ENCODE results near the genes TMX3, NETO1, CYB5A and CNDP2.

GRCh38 chr18:68714182-68715482 lies at the start of gene TMX3:
Gene TMX3, minus strand, starts transcription at chr18:68715108.
- PRO-cap, result bidirectional peak, plus-strand start at chr18:68715060, minus-strand start at chr18:68715062
- RAMPAGE, long total RNA, 4 experiments, result start-site peak on the minus strand in 4 of 4 experiments, at chr18:68714989-68715121 at its widest, 17 to 253 reads per replicate

DNA sequence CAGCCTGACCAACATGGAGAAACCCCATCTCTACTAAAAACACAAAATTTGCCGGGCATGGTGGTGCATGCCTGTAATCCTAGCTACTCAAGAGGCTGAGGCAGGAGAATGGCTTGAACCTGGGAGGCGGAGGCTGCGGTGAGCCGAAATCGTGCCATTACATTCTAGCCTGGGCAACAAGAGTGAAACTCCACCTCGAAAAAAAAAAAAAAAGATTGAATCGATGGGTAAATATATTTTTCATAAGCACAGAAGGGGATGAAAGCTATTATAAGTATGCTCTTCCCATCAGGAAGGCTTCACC lies 28.9 kb upstream of the CCDC102B start:
- PRO-cap, result unidirectional peak, minus-strand start at position 214 of the sequence
- RAMPAGE, long total RNA, 4 experiments, result no peak in any of the 4 experiments

GRCh38 chr18:68836711-68837193 lies 38.9 kb downstream of the CCDC102B start:
- PRO-cap, result no peak
- RAMPAGE, long total RNA, 4 experiments, result no peak in any of the 4 experiments

DNA sequence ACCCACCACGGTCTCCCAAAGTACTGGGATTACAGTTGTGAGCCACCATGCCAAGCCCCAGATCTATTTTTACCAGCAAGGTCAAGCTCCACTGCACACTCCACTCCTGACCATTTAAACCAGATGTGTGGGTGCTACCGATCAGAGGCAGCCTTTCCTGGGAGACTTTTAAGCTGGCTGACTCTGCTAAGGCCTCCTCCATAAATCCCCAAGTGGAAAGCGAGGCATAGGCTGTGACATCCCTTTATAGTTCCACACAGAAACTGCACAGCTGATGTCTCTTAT lies 67.6 kb upstream of the CD226 start:
- PRO-cap, result no peak
- RAMPAGE, long total RNA, 4 experiments, result no peak in any of the 4 experiments

DNA sequence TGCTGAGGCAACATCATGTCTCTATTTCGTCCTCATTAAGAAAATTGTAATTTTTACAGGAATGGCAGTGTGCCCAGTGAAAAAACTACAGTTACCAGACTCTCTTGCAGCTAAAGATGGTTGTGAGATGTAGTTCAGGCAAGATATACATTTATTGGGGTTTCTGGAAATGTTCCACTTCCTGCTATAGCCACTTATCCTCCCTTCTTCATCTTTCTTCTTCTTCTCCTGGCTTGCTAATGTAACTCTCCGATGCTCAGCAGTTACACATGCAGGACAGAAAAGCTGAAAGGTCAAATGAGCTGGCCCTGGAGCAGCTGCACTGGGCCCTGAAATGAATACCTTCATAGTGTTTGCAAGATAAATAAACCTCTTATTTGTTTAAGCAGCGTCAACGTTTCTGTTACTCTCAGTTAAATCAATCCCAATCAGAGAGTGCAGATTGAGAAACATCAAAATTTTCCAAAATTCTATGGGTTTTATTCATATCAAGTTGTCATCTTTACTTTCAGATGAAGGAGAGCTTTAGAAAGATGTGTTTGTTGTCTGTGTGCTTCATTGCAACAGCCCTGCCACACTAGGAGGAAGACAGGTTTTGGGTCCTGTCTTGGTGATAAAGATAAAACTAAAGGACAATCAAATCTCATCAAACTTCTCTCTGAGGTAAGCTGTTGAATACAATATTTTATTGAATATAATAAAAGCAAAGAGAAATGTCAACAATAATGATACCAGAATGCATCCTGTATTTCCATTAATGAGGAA lies 46.2 kb downstream of the SOCS6 start:
- PRO-cap, result no peak
- RAMPAGE, long total RNA, 4 experiments, result no peak in any of the 4 experiments

GRCh38 chr18:70641226-70641682 lies 352.4 kb downstream of the SOCS6 start:
- PRO-cap, result no peak
- RAMPAGE, long total RNA, 4 experiments, result no peak in any of the 4 experiments

GRCh38 chr18:72013308-72013507 lies 530.9 kb downstream of the CBLN2 start:
- PRO-cap, result no peak
- RAMPAGE, long total RNA, 4 experiments, result no peak in any of the 4 experiments

DNA sequence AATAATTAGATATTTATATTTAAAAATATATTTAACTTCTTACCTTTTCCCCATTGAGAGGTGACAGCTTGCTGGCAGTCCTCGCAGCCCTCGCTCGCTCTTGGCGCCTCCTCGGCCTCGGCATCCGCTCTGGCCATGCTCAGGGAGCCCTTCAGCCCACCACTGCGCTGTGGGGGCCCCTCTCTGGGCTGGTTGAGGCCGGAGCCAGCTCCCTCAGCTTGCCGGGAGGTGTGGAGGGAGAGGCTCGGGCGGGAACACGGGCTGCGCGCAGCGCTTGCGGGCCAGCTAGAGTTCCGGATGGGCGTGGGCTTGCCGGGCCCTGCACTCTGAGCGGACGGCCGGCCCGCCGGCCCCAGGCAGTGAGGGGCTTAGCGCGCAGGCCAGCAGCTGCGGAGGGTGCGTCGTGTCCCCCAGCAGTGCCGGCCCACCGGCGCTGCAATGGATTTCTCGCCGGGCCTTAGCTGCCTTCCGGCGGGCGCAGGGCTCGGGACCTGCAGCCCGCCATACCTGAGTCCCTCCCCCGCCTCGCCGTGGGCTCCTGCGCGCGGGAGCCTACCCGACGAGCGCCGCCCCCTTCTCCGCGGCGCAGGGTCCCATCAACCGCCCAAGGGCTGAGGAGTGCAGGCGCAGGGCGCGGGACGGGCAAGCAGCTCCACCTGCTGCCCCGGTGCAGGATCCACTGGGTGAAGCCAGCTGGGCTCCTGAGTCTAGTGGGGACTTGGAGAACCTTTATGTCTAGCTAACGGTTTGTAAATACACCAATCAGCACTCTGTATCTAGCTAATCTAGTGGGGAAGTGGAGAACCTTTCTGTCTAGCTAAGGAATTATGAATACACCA lies 335.0 kb downstream of the CBLN2 start:
- PRO-cap, result no peak
- RAMPAGE, long total RNA, 4 experiments, result no peak in any of the 4 experiments

- PRO-cap, result no peak
- RAMPAGE, long total RNA, 4 experiments, result no peak in any of the 4 experiments
Measured at GRCh38 chr18:72867669-72868475, at the start of gene NETO1. Gene NETO1, minus strand, starts transcription at chr18:72867987.

- PRO-cap, result no peak
- RAMPAGE, long total RNA, 4 experiments, result no peak in any of the 4 experiments
Measured at GRCh38 chr18:72910018-72910400, 42.2 kb upstream of the NETO1 start.

- PRO-cap, result no peak
- RAMPAGE, long total RNA, 4 experiments, result no peak in any of the 4 experiments
Measured at GRCh38 chr18:74172662-74173256, 24.4 kb downstream of the TIMM21 start.

DNA sequence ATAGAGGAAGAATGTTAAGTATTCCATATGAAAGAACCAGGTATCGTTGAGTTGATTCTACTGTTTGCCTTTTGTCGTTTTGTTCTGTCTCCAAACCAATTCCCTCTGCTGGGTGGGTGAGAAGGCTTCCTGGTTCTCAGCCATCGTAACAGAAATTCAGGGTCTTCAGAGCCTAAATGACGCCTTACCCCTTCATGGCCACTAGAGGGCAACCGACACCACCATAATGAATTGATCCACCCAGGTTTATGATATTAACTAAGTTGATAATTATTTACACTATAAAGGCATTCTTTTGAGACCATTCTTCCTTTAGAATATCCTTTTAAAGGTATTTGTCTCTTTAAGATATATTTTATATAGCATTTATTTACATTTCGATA lies 48.0 kb downstream of the TIMM21 start:
- PRO-cap, result no peak
- RAMPAGE, long total RNA, 4 experiments, result no peak in any of the 4 experiments

DNA sequence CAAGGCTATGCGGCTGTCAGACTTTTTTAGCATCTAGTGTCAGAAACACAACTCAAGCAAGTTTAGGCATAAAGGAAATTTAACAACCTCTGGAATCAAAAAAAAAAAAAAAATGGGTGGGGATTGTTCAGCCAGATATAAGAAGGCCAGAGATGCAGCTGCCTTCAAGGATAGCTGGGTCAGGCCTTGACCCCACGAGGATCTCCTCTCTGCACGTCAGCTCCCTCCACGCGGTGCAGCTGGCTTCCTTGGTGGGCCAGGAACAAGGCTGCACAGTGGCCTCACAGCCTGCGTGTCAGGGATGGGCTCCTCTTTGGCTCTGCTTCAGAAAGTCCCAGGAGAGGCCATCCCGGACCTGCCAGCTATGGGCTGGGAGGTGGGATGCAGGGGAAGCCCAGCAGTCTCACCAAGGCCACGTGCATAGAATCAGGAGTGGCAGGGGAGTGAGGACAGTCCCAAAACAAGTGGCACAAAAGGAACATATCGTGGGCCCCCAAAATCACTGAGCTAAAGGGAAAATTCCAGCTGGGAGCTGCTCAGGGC lies 55.5 kb downstream of the TIMM21 start:
- PRO-cap, result no peak
- RAMPAGE, long total RNA, 4 experiments, result no peak in any of the 4 experiments

DNA sequence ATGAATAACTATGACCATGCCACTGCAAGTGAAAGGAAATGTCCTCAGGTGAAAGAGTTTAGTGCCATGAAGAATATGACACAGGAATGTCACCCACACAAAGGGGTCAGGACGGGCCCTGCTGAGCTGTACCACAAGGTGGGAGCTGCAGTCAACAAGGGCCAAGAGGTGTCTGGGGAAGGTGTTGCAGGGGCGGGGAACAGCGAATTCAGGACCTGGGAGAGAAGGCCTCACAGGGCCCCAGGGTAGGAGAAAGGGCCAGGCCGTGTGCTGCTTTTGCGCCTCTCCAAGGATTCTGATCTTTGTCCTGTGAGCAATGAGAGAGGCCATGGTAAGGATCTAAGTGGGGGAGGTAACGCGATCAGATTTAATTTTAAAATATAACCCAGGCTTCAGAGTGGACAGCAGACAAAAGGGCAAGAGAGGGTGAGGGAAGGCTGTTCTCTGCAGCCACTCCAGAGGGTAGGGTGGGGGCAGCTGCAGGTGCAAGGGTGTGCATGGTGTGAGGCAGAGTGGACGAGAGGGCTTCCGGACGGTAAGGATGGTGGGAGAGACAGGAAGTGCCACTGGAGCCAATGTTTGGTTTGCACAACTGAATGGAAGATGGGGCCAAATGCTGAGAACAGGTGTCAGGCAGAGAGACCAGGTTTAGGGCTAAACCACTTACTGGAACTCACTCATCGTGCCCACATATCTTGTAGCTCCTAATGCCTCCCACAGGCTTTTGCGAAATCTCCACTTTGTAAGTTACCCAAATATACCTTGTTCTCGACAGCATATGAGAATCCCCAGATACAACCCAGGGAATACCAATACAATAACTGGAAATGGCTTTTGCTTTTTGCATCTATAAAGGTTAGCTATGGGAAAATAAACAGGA lies 23.4 kb downstream of the CYB5A start:
- PRO-cap, result no peak
- RAMPAGE, long total RNA, 4 experiments, result no peak in any of the 4 experiments

DNA sequence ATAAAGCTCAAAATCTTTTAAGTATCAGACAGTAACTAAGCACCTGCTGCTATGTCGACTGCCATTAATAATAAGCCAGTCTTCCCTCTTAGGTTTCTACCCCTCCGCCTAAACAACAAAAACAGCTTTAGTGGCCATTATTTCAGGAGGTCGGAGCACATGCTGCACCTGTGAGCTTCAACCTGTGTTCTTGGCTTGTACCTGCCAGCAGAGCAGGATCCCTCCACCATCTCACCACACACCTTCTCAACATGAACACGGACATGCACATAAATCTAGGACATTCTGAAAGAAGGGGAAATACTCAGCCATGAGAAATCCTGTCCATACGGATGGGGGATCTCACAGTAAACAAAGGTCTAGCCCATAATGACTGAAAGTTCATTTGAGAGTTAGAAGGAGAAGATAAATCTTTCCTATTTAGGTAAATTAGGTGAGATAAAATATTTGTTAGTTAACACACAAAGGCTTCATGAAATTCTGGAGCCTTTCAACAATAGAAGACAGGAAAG lies 3.7 kb downstream of the CYB5A start:
- PRO-cap, result no peak
- RAMPAGE, long total RNA, 4 experiments, result no peak in any of the 4 experiments

DNA sequence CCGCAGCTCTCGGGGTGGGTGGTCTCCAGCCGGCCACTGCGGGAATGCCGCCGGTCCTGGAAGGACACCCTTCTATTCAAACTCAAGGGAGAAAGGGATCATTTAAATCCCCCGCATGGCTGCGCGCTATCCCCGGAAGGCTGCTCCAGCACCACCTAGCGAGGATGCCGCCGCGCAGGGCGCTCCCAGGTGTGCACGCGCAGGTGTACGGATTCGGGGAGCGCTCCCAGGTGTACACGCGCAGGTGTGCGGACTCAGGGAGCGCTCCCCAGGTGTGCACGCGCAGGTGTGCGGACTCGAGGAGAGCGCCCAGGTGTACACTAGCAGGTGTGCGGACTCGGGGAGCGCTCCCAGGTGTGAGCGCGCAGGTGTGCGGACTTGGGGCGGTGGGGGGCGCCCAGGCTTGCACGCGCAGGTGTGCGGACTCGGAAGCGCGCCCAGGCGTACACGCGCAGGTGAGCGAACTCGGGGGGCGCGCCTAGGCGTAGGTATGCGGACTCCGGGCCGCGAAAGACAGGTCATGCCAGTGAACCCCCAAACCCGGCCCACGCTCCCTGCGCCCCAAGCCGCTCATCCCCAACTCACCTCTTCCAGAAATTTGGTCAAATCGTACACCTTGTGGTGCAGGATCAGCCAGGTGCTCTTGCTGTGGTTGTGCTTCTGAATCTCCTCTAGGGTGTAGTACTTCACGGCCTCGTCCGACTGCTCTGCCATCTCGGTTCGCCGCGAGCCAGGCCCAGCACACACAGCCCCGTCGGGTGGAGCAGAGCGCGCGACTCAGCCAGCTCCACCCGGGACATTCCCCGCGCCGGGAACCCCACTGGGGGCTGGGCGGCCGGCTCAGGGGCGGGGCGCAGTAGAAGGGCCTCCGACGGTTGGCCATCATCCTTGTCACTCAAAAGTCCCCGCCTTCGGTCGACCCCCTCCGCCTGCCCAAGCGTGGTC lies at the start of gene CYB5A:
Gene CYB5A (minus strand): TSS at position 802 of the 945 bp plus-strand sequence.
- PRO-cap, result bidirectional peak, plus-strand start outside the sequence, minus-strand start at position 779 of the sequence
- RAMPAGE, long total RNA, 4 experiments, result start-site peak on the minus strand in 4 of 4 experiments, centred at positions 771 to 777 of the sequence, 369 to 2,409 reads per replicate

DNA sequence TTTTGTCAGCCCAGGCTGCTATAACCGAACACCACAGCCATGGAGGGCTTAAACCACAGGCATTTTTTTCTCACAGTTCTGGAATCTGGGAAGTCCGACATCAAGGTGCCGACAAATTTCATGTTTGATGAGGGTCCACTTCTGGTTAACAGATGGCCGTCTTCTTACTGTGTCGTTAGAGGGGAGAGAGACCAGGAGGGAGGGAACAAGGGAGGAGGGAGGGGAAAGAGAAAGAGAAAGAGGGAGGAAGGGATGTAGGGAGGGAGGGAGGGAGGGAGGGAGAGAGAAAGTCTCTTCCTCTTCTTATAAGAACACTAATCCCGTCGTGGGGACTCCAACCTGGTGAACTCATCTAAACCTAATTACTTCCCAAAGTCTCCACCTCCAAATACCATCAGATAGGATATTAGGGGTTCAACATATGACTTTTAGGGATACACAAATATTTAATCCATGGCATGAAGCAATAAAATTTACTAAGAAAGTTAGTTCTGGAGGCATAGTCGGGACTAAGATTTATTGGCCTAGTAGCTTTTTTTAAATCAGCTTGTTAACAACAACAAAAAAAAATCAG lies 6.3 kb upstream of the CNDP2 start:
- PRO-cap, result no peak
- RAMPAGE, long total RNA, 4 experiments, result no peak in any of the 4 experiments

DNA sequence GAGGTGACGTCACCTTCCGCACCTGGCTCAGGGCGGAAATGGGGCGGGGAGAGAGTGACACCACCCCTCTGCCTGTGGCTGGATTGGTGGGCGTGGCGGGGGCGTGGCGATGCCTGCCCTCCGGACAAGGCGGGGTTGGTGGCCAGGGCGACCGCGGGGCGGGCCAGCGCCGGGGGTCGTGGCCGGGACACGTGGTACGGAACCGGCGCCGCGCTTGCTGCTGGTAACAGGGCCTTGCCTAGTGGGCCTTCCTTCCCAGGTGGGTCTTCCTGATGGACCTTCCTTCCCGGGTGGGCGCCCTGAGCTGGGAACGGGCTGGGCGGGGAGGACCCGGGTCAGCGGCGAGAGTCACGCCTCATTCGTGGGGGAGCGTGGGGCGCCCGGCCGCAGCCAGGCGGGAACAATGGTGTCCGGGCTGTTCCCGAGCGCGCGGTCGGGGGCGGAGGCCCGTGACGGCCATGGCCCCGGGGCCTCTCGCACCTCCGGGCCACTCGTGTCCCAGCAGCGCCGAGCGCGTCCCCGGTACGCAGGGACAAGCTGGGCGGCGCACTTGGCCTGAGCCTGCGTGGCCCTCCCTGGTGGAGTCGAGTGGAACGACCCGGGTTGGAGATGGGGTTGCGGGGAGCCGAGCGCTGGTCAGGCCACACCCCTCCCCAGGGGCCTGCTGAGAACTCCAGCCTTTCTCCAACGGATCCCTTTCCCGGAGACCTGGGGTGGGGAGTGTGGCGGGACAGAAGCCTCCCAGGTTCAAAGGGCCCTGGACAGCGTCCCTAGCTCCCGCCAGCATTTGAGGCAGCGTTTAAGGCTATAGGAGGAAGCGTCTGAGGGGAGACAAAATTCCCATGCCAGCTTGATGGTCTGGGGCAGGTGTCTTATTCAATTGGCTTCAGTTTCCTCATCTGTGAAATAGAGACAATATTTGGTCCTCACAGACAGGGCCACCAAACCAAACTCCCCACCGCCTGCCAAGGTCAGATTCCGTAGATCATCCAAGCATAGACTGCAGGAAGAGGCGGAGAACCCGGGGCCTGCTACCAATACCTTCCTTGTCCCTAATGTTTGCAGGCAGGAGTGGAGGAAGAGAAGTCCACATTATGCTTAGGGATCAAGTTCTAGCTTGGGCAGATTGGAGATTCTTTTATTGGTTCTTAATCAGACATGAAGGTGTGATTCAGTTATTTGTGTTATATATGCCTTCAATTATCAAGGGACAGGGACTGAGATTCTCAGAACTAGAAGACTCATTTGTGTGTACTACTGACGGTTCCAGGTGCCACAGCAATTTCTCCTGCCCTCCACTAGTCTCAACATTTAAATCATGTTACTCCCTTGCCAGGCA lies at the start of gene CNDP2:
Gene CNDP2 (plus strand): TSS at position 191 of the 1,339 bp plus-strand sequence.
- PRO-cap, result bidirectional peak, plus-strand start at position 186 of the sequence, minus-strand start outside the sequence; bidirectional peak, plus-strand start at position 606 of the sequence, minus-strand start at position 590 of the sequence
- RAMPAGE, long total RNA, 4 experiments, result start-site peak on the plus strand in 4 of 4 experiments, centred at positions 136 to 185 of the sequence, 78 to 469 reads per replicate

GRCh38 chr18:74500309-74501036 lies 4.3 kb downstream of the CNDP2 start:
- PRO-cap, result no peak
- RAMPAGE, long total RNA, 4 experiments, result no peak in any of the 4 experiments

DNA sequence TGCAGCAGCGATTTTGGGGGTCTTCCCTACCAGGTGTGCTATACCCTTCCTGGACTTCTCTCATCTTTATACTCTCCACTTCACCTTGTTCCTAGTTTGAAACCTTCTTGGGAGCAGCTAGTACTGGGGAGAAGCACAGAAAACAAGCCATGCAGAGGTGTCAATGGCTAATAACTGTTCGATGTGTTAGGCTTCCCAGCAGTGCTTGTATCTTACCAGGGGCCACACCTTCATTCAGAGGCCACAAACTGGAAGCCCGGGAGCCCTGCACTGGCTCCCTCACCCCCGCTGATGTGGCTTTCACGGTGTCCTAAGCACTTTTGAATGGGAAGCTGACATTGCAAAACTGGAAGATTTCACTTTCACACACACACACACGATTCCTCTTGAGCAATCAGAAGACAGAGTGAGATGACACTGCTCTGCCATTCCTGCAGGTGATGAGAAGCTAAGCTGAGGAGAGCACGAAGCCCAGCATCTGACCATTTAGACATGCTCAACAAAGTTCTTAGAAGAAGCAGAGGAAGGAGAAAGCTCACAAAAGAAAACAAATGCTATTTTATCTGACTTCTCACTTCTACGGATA lies 8.7 kb upstream of the ZNF407 start:
- PRO-cap, result no peak
- RAMPAGE, long total RNA, 4 experiments, result no peak in any of the 4 experiments